Jejunum (tissue), 1 donor: Measurements from ENCODE around the genes C9orf152, DNAJC25 and GNG10.

DNA sequence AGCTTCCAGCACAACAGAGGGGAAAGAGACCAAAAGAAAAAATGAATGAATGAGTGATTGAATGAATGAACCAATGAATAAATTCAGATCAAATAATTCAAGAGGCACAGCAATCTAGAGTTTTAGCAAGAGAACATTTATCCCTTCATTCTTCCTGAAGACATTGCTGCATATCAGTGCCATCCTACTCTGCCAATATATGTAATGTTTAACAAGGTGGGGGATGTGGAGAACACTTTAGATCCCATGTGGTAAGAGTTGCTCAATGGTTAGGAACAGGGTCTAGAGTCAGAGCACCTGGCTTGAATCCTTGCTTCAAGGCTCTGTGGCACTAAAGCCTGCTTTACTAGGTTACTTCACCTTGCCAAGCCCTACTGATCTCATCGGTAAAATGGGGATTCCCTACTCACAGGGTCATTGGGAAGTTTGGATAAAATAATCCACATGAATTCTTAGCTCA, 142.6 kb downstream of the PALM2AKAP2 start:
- PRO-cap: no peak

DNA sequence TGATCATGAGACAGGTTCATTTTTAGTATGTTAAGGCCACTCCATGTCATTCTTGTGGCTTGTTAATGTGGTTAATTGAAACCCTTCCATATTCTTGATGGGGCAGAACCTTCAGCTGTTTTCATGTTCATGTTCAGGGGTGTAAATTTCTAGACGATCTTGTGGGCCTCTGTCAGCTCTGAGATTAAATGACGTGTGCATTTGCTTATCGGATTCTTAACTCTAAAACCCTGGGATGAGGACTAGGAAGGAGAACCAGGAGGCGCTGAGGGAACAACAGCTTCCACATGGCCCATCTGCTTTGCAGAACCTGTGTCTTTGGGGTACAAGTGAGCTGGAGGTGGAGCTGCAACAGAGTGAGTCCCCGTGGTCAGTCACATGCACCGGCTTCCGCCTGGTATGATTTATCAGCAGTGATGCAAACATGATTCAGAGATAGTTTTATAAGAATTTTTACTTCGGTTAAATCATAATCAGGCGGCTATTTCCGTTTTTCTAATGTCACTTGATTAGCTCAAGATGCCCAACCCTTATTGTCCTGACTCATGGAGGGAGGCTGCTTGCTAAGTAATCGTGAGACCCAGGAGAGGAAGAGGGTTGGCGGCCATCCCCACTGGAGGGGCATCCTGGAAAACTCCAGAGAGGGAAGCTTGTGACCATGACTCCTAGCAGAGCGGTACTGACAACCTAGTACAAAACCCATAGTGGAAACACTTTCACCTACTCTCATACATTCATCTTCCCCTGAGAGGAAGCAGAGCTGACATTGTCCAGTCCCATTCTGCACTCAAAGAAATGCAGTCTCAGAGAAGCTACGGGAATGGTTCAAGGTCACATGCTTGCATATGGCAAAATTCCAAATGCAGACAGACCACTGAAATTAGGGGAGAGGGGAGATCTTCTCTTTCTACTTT, 138.3 kb downstream of the C9orf152 start:
- PRO-cap: no peak

DNA sequence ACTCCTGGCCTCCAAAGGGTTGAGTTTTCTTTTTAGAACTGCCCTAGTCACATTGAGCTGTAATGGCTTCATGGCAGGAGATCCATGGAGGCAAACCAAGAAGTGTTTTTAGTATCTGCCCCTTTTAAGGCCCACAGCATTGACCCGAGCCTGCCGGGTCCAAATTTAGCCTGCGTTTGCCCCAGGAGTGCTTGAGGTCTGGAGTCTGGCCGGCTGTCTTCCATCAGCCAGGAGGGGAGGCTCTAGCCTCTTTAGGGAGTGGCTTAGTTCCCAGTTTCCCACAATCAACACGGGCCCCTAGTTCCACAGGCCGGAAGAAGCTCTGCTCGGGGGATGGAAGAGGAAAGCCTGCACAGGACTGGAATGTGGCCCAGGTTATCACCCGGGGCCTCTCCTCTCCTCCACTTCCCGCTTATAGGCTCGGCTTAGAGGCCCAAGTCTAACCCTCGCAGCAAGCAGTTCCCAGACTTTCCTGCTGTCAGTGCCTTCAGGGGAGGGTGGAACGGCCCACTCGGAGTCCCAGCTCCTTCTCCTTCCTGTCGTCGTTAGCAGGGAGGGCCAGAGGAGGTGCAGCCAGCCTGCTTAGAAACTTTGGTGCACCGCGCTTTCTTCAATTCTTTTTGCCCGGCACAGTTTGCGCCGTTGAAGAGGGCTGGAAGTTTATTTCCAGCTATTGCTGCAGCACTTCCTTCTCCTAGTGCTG, 80.7 kb downstream of the C9orf152 start:
- PRO-cap: bidirectional peak, plus-strand start at position 306 of the sequence, minus-strand start at position 200 of the sequence

- PRO-cap: no peak
Observed at GRCh38 chr9:110189000-110189506, 18.9 kb downstream of the C9orf152 start.

DNA sequence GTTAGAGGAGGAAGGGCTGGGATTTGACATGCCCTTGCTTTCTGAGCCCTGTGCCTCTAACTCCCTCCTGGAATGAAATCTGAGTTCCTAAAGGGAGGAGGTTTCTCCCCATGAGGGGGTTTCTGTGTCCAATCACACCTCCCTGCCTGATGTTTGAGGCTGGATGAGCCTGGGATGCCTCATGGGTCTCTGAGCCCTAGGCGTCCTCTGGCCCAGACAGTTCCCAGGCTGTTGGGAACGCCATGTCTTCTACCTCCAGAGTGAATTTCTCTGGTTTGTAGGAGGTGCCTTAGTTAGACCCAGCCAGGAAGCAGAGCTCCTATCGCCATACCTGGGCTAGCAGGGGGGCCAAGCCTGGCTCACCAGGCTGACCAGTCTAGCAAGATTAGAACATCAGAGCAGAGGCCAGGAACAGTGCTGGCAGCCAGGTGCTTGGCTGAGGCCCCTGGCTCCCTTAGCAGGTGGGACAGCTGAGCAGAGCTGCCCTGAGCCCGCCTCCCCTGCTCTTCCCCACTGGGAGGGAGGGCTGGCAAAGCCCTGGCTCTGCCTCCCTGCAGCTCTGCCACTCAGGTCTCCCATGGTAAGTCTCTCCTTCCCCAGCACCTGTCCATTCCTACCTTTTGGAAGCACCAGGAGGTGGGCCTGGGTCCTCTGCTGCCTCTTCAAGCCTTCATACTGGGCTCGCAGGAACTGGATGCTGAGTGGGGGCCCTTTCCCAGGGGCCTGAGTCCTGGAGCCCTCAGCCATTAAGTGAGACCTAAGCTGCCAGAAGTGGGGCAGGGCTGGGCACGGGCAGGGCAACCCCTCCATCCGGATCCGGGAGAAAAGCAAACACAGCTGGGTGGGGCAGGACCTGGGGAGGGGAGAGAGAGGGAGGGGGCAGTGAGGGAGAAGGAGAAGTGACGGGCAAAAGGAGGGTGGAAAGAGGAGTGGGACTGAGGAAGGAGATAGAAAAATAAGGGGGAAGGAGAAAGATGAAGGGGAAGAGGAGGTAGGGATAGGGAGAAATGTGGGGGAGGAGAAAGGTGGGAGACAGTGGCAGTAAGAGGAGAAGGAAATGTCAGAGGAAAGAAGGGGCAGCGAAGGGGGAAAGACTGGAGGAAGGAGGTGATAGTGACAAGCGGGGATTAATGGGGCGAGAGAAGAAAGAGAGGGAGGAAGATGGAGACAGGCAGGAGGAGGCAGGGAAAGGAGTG, 791 bp downstream of the C9orf152 start:
- PRO-cap: bidirectional peak, plus-strand start at position 513 of the sequence, minus-strand start at position 262 of the sequence; bidirectional peak, plus-strand start at position 865 of the sequence, minus-strand start at position 752 of the sequence

DNA sequence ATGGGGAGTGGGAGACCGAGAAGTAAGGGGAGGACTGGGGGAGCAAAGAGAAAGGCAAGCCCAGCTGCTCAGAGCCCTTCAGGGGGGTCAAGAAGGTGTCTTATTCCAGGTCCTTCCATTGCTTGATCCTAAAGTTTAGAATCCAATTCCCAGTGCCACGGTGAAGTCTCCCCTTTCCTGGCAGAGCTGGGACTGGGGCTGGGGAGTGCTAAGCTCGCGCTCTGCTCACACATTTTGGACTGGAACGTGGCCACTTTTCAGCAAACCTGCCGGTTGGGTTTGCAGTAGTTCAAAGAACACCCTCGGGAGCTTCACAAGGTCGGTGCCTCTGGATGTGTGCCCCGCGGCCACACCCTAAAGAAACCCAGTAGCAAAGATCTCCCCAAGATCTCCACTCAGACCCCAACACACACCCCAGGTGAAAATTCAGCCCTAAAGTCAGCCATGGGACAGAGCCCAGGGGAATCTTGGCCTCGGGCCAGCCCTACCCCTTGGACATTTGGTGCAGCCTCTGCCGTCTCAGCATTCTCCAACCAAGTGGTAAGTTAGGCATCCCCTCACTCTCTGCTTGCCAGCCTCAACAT, at the start of gene C9orf152:
TSS of gene C9orf152 (minus strand) at position 194 of the 584 bp plus-strand sequence.
- PRO-cap: unidirectional peak, minus-strand start at position 207 of the sequence

DNA sequence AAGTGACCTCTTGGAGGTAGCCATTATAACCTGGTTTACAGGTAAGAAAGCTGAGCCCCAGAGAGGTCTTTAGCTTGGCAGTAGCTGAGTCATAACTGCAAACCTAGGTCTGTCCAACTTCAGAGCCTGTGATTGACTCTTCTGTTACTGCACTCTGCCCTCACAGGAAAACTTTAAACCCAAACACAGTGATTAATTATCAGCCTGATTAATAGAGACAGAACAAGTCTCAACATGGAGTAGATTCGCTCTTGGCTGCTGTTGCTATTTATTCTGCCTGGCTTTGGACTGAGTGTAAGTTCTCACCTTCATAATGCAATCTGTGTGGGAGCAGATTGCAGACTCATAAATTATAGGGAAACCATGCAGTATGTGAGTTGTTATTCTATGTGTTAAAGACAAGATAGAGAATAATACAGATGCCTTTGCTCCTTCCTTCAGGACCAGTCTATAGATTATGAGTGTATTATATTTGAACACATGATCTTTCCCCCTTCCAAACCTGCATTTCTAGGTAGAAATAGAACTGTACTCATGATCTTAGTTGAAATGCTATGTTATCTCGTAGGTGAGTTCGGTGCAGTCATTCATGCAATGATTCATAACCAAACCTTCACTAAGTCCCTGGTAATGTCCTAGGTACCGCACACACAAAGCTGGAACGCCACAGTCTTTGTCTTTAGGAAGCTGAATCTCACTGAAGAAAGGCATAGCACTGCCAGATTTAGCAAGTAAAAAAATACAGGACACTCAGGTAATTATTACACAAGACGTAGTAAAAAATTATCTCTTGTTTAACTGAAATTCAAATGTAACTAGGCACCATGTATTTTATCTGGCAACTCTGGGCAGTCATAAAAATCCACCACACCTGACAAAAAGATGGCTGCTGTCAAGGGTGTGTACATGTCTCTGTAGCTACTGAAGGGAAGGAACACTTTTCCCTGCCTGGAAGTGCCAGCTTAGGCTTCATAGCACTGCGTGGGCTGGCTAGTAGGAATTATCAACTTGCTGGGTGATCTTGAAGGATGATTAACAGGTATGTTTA, 27.8 kb upstream of the TXN start:
- PRO-cap: unidirectional peak, plus-strand start at position 202 of the sequence; bidirectional peak, plus-strand start at position 877 of the sequence, minus-strand start at position 696 of the sequence

GRCh38 chr9:110909130-110909523, 129.1 kb downstream of the LPAR1 start:
- PRO-cap: no peak

- PRO-cap: no peak
Observed at GRCh38 chr9:111287855-111288130, 42.2 kb downstream of the OR2K2 start.

DNA sequence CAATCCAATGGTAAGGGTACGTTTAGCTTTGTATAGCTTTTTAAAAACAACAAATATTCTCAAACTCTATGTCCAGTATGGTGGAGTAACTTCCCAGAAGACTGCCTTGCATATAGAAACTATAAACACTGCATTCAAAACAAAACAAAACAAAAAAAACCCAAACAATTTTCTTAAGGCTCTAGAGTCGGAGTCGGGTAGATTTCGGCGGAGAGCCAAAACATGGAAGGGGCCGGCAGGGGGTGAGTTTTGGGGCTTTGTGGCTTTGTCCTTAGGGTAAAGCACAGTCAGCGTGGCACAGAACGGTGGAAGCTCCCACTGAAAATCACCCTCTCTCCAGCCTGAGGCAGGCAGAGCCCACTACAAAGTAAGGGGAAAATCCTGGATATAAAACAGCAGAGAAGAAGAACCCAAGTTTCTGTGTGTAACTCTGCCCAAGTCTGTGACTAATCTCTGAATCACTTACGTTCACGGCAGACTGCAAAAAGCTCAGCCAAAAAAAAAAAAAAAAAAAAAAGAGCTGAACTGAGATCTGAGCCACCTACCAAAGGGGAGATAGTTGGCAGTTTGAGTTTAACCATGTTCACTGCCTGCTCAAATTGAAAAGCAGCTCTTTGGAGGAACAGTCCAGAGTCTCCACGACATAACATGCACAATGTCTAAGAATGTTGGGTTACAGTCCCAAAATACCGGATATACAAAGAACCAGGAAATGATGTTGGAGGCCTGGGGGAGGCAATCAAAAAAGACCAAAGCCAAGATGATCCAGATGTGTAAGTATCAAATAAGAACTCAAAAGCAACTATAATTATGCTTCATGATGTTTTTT, 26.6 kb upstream of the OR2K2 start:
- PRO-cap: no peak

DNA sequence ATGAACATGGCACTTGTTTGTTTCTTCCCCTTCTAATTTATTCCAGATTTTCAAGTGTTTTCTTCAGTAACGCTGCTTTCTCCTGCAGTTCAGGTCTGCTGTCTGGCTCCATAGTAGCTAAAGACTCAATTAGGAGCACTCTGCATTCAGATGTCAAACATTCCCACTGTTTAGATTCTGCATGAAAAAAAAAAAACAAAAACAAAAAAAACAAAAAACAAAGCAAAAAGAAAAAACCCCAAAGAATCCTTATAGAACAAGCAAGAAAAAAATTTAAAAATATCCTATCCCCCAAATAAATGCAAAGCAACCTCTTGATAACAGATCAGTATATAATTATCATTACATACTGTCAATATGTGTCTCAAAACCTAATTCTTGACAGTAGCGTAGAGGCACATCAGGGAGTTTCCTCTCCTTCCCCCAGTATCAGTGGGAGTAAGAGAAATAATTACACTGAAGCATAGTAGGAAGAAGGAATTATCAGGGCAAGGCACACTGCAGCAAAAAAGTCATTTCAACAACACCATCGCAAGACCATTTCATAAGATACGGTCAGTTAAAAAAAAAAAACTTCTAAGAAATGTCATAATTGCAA, 32.1 kb upstream of the OR2K2 start:
- PRO-cap: no peak

GRCh38 chr9:111385194-111385520, 55.1 kb upstream of the OR2K2 start:
- PRO-cap: no peak

GRCh38 chr9:111393733-111394464, 63.9 kb upstream of the OR2K2 start:
- PRO-cap: no peak

DNA sequence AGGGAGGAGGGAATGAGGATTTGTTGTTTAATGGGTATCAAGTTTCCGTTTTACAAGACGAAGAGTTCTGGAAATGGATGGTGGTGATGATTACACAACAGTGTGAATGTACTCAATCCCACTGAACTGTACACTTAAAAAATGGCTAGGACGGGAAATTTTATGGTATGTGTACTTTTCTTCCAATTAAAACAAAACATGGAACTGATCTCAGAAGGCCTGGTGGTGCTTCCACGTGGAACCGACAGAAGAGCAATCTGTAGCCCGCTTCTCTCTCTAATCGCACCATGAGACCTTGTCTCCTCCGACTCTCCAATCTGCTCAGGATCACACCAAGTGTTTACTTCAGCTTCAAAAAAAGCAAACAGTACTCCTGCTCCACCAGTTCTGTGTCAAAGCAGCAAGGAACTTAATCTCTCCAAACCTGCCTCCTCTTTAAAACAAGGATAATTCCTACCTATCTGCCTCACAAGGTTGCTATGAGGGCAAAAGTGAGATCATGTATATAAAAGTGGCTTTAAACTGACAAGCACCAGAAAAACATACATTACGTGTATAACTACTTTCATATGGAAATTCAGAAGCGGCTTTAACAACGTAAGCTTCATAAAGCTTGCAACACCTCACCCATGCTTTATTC, 2.1 kb downstream of the ECPAS start:
- PRO-cap: no peak

- PRO-cap: no peak
Observed at GRCh38 chr9:111525823-111526008, 737 bp downstream of the ZNF483 start.

DNA sequence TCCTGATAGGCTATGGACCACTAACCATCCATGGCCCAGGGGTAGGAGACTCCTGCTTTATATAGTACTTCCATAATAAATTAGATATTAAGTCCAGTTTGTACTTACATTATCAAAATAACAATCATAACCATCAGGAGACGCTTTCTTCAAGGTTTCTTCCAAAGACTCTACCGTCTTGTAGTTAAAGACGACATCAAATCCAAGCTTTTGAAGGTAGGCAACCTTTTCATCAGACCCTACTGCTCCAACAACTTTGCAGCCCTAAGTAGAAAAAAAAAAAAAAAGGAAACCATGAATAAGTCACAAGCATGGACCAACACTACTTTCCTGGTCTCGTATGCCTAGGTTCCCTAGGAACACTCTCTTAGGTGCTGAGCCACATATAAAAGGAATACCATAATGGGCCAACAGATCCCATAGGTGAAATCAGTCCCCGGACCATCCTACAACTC, 20.7 kb downstream of the PTGR1 start:
- PRO-cap: no peak

DNA sequence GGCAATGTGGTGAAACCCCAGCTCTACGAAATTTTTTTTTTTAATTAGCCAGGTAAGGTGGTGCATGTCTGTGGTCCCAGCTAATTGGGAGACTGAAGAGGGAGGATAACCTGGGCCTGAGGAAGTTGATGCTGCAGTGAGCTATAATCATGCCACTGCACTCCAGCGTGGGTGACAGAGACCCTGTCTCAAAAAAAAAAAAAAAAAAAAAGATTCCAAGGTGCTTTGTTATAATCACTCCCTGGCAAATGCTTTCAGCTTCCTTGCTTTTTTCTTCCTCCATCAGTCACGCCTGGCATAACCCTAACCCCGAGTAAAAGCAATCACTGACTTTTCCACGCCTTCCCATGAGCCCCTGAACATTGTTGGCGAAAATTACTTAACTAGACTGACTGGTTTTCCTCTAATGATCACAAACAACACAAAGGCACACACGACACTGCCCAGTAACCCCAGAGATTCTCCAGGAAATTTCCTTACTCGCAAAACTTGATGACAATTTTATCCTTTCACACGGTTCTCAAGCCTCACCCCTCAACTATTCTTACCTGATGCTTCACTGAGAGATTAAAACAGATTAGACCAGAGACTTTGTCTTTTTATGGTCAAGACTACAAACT, 11.3 kb upstream of the PTGR1 start:
- PRO-cap: no peak

GRCh38 chr9:111630997-111632133, at the start of gene DNAJC25:
Gene DNAJC25 (plus strand): TSS chr9:111631334.
- PRO-cap: bidirectional peak, plus-strand start at chr9:111631369, minus-strand start at chr9:111631099; unidirectional peak, minus-strand start at chr9:111631847

DNA sequence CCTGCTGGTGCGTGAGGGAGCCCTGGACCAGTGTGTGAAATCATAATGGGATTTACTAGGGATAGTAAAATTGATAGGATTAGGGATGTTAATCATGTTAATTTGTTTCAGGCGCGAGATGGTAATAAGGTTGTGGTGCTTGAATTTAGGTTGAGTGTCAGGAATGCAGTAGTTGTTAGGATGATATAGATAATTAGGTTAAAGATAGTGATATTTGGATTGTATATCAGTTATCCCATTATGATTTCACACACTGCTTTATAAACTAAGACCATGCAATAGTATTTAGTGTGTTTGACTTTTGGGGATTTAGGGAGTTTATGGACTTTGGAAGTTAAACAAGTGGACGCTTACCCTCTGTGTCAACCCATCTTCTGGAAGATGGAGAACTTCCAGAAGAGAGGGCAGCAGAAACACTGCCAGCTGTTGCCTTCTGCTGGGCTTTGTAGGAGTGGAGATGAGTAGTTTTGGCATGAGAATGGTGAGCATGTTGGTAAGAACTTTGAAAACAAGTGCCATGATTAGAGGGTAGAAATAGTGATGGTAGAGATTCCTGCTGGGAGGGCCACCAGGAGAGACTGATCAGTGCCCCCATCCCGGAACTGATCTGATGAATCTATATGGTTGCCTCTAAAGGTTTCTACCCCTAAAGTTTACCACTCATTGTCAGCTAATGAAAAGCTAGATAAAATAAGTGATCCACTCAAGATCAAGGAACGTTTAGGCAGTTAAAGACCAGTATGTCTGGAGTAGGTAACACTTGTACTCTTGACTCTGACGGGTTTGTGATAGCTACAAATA, 2.2 kb downstream of the DNAJC25 start:
- PRO-cap: no peak

DNA sequence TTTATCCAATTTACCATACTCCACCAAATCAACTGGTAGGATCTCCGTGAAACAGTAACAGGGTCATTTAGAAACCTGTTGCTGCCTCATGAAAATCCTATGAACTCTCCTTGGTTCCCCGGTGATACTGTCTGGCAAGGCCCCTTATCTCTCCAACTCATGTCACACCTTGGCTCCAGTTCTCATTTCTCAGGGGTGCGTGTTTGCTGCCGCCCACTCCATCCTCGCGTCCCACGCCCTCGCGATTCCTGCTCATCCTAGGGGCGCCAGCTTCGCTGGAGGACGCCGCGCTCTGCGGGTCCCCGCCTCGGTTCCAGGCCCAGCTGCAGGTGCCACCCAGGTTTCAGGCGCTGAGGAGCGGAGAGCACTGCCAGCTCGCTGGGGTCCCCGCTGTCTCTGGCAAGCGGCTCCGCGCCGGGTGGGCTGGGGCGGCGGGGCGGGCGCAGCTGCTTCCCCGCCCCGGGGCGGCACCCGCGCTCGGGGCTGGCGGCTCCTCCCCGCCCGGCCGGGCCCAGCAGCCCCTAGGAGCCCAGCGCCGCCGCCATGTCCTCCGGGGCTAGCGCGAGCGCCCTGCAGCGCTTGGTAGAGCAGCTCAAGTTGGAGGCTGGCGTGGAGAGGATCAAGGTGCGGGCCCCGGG, at the start of gene GNG10:
TSS of gene GNG10 (plus strand) at position 514 of the 638 bp plus-strand sequence.
- PRO-cap: bidirectional peak, plus-strand start at position 514 of the sequence, minus-strand start at position 398 of the sequence